Amniotic epithelial cell (primary cell): ENCODE measurements around a stretch of chr9.

DNA sequence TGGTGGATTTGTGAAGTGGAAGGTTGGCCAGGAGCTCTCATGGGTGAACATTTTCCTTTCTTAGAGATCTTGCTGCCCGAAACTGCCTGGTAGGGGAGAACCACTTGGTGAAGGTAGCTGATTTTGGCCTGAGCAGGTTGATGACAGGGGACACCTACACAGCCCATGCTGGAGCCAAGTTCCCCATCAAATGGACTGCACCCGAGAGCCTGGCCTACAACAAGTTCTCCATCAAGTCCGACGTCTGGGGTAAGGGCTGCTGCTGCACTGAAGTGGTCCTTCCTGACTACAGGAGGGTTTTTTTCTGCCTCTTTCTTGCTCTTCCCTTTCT, 21.8 kb downstream of the QRFP start:
- RRBS, result no CpG with 5 or more reads among the region's 4 CpGs

GRCh38 chr9:130879653-130880324, 16.8 kb downstream of the QRFP start:
- RRBS, result 91% methylated on average over 3 of the region's 9 CpGs

- RRBS, result no CpG with 5 or more reads among the region's 10 CpGs
These were observed 16.2 kb downstream of the QRFP start for GRCh38 chr9:130880394-130880917.

DNA sequence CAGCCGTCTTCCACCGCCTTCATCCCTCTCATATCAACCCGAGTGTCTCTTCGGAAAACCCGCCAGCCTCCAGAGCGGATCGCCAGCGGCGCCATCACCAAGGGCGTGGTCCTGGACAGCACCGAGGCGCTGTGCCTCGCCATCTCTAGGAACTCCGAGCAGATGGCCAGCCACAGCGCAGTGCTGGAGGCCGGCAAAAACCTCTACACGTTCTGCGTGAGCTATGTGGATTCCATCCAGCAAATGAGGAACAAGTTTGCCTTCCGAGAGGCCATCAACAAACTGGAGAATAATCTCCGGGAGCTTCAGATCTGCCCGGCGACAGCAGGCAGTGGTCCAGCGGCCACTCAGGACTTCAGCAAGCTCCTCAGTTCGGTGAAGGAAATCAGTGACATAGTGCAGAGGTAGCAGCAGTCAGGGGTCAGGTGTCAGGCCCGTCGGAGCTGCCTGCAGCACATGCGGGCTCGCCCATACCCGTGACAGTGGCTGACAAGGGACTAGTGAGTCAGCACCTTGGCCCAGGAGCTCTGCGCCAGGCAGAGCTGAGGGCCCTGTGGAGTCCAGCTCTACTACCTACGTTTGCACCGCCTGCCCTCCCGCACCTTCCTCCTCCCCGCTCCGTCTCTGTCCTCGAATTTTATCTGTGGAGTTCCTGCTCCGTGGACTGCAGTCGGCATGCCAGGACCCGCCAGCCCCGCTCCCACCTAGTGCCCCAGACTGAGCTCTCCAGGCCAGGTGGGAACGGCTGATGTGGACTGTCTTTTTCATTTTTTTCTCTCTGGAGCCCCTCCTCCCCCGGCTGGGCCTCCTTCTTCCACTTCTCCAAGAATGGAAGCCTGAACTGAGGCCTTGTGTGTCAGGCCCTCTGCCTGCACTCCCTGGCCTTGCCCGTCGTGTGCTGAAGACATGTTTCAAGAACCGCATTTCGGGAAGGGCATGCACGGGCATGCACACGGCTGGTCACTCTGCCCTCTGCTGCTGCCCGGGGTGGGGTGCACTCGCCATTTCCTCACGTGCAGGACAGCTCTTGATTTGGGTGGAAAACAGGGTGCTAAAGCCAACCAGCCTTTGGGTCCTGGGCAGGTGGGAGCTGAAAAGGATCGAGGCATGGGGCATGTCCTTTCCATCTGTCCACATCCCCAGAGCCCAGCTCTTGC, 11.0 kb downstream of the QRFP start:
- RRBS, result 100% methylated on average over 2 of the region's 52 CpGs

GRCh38 chr9:131235124-131236249, 40.8 kb downstream of the FAM78A start:
- RRBS, result 94% methylated on average over 4 of the region's 27 CpGs

- RRBS, result no CpG with 5 or more reads among the region's 9 CpGs
These were observed 21.2 kb downstream of the FAM78A start for GRCh38 chr9:131255060-131255518.

DNA sequence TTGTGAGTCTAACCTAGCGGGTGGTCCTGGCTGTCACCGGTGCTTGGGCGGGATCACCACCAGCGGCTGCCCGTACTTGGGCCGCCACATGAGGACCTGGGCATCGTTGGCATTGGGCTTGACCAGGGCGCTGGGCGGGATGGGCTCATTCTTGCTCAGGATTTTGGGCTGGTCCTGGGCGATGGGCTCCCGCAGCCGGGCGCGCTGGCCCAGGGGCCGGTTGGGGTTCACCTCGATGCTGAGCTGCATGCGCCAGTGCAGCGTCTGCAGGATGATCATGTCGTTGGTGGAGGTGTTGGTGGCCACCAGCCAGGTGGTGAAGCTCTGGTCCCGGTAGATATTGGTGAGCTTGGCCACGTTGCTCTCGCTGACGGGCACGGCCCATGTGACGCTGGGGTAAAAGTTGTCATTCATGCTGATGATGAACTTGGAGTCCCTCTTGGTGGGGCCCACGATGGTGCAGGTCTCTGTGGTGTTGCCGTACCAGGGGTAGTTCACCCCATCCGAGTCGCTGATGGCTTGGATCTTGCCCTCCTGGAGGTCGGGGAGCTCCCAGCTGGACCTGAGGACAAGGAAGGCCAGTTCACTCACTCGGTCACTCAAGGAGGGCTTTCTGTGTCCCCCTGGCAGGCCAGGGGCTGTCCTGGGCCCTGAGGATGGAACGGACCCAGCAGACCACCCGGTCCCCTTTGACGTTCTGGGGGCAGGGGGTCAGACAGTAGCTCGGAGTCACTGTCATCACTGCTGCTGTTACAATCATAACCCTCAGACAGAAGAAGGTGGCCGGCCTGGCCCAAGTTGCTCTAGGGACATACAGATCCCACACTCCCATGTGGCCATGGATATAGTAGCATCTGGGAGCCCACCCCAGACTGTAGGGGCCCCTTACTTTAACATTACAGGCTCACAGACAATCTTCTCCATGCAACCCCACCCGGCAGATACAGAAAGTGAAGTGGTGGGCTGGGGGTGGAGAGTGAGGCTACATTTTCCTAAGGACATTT, 15.2 kb downstream of the FAM78A start:
- RRBS, result 89% methylated on average over 1 of the region's 37 CpGs

- RRBS, result no CpG with 5 or more reads among the region's 24 CpGs
These were observed 9.8 kb downstream of the PLPP7 start for GRCh38 chr9:131299159-131299882.

DNA sequence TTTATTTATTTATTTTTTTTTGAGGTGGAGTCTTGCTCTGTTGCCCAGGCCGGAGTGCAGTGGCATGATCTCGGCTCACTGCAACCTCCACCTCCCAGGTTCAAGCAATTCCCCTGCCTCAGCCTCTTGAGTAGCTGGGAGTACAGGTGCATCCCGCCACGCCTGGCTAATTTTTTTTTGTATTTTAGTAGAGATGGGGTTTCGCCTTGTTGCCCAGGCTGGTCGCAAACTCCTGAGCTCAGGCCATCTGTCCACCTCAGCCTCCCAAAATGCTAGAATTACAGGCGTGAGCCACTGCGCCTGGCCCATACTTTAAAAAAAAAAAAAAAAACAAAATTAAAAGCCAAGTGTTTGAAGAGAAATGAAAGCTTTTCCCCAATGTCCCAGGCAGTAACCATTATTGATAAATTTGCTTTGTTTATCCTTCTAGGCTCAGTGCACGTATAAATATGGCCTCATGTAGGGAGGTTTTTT, 9.5 kb downstream of the PRRC2B start:
- RRBS, result no CpG with 5 or more reads among the region's 9 CpGs

DNA sequence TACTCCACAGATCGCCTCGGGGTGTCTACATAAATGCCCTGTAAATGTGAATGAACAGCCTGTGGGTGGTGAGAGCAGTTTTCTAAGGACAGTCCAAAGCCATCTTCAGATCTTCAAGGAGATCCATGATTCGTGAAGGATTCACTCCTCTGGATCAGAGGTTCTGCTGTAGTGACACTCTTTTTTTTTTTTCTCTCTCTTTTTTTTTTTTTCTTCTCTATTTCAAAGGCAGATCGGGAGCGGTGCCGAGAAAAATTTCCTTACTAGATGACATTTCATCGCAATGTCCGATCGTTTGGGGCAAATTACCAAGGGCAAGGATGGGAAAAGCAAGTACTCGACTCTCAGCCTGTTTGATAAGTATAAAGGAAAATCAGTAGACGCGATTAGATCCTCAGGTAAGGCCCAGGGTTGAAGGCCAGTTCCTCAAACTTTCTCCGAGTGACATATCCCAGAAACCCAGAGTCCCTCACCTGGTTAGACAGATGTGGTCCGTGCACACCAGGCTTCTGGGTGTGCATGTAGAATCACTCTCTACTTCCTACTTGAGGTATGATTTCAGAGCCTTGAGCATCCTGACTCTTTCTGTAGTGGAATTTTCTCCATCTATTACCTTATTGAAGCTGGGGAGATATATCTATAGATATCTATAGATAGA, 36.1 kb downstream of the PRRC2B start:
- RRBS, result no CpG with 5 or more reads among the region's 14 CpGs

DNA sequence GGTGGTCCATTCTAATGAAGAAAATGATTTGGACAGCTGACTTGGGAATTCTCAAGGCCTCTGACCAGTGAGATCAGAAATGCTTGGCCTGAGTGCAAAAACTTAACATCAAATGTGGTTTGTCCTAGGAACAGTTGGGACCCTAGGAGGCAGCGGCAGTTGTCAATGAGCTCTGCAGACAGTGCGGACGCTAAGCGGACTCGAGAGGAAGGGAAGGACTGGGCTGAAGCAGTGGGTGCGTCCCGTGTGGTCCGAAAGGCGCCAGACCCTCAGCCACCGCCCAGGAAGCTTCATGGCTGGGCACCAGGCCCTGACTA, 43.7 kb upstream of the POMT1 start:
- RRBS, result no CpG with 5 or more reads among the region's 10 CpGs

DNA sequence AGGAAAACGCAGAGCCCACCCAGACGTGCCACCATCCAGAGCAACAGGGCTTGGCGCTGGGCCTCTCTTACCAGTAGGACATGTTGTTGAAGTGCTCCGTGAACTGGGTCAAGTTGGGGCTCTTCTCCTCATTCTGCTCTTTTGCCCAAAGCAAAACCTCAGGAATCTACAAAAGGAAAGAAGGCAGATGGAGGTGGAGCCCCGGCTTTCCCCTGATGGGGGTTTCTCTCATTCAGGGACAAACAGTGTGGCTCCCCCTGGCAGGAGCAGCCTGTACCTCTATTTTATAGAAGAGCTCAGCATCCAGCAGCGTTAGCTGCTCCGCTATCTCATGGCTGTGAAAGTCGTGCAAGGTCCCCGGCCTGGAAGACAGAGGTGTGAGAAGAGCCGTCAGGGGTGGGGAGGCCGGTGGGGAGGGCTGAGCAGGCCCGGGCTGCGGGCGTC, 42.4 kb downstream of the PRRT1B start:
- RRBS, result 60% methylated on average over 1 of the region's 14 CpGs

GRCh38 chr9:131674261-131675498, 65.2 kb downstream of the RAPGEF1 start:
- RRBS, result 39% methylated on average over 4 of the region's 35 CpGs

- RRBS, result no CpG with 5 or more reads among the region's 5 CpGs
These were observed 32.9 kb downstream of the RAPGEF1 start for GRCh38 chr9:131707044-131707361.

DNA sequence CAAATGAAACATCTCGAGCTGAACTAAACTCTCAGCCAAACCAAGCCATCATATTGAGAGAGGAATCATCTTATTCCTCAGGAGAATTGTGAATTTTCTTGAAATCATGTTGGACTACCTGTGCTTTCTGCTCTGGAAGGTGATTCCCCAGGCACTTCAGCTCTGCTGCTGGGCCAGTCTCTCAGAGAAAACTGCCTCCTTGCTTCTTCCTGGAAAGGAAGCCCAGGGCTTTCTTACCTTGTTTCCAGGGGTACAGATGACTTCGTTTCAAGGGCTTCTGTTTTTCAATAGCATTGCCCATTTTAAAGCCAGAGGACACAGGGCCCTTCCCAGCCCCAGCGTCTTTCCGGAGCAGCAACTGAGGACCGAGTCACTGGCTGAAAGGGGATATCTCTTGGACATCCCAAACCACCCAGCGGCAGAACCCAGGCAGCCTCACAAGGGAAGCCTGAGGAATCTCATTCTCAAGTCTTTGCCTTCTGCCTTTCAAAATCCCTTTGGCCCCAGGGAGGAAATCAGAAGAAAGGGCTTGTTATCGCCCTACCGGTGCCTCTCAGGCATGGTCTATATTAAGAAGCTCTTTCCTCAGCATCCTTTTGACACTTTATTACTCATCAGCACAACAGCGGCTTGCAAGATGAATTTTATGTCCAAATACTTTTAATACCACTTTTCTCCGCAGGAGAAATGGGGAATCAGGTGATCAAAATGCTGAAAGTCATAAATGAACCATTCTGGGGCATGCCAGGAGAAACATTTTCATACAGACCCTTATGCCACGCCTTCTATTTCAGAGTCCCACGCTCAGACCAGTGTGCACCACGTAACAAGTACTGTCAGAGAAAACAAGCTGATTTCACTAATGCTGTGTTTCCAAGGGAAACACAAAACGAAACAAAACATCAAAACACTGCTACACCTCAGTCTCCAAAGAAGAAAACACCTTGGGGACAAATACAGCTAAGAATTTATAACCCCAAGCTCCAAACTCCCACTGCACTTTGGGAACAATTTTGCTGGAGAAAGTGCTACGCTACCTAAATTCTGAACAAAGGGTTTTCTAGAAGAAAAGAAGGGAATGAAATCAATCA, 30.1 kb downstream of the RAPGEF1 start:
- RRBS, result no CpG with 5 or more reads among the region's 15 CpGs

DNA sequence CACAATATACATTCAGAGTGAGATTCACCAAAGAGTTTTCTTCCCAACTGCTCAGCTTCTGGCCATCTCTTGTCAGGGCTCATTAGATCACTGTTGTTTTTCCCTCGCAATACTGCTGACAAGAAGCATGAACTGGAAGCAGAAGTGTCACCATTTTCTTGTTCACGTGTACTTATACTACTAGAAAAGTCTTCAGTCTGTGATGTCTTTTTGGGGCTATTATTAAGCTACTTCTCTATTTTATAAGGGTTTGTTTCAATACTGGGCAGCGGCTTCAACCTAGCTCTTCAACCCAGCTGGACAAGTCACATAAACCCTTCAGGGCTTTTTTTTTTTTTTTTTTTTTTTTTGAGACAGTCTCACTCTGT, 20.7 kb downstream of the RAPGEF1 start:
- RRBS, result no CpG with 5 or more reads among the region's 3 CpGs

DNA sequence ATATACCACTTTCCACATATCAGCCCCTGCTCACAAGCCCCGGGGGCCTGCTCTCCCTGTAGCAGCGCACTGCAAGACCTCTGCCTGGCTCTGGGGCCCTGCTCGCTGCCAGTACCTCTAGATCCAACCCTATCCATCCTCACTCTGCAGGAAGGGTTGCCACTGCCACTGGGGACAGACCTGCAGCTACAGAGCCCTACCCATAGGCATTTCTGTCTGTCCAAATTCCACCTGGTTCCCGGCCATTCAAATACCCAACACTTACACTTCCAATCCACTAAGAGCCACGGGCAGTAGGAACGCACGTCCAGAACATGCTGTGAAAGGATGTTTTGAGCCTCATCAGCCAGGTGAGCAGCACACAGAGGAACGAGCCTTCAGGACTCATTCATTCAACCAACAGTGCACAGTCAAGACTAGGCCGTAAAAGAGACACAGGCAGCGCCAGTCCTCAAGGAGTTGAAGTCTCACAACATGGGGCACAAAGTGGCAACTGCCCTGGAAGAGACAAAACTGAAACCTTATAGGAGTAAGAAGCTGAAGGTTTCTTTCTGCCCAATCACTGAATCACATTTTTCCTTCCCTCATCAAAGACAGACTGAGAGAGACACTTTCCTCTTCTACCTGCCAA, 75.1 kb downstream of the MED27 start:
- RRBS, result no CpG with 5 or more reads among the region's 10 CpGs

DNA sequence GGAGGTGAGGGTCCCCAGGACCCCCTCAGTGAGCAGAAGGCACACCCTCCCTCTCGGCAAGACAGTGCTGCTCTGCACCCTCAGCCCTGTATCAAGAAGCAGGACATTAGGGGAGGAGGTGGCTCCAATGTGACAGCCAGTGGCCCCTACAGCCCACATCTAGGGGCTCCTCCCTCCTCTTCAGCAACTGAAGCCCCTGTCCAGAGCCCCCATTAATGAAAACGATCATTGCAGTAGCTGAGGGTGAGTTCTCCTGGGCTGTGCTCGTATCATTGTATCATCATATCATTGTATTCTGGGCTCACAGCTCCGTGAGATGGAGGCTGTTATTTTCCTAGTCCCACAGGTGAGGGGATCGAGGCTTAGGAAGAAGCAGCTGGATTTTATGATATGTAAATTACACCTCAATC, 71.6 kb downstream of the NTNG2 start:
- RRBS, result no CpG with 5 or more reads among the region's 5 CpGs

GRCh38 chr9:132486972-132487384, 77.0 kb downstream of the CFAP77 start:
- RRBS, result 19% methylated on average over 3 of the region's 17 CpGs

GRCh38 chr9:132688672-132689489, 18.6 kb downstream of the GTF3C4 start:
- RRBS, result no CpG with 5 or more reads among the region's 14 CpGs